SK-N-MC (cell line): ENCODE measurements around a stretch of chr2.

GRCh38 chr2:20141040-20142009 is 83.6 kb downstream of the SDC1 start:
- RRBS, result no CpG with 5 or more reads among the region's 16 CpGs

DNA sequence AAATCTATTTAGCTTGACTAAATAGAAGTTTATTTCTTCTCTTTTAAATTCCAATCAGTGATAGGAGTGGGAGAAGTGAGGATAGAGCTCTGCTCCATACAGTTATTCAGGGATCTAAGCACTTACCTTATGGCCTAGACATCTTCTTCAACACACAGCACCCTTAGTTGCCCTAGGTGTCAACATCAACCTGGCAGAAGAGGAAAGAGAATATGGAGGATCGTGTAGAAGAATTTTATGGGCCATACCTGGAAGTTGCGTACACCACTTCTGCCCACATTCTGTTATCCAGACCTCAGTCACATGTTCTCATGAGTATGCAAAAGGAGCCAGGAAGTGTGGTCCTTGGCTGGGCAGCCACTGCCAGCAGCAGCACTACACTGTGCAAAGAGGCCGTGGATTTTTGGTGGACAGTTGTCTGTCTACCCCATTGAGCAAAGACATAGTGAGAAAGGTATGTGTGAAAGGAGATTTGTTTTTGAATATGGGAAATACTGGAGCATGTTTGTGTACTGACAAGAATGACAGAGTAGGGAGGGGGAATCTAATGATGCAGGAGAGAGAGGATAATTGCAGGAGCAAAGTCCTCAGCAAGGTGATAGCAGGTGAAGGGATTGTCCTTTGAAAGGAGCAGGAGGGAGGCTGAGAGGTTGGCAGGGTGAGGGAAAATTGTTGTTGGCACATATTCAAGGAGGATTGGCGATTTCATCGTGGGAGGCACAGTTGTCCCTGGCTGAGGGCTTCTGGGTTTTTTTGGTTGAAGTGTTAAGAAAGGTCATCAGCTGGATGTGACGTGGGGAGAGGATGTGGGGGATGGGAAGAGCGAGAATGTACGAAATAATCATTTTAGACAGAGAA is 68.0 kb downstream of the SDC1 start:
- RRBS, result no CpG with 5 or more reads among the region's 8 CpGs

DNA sequence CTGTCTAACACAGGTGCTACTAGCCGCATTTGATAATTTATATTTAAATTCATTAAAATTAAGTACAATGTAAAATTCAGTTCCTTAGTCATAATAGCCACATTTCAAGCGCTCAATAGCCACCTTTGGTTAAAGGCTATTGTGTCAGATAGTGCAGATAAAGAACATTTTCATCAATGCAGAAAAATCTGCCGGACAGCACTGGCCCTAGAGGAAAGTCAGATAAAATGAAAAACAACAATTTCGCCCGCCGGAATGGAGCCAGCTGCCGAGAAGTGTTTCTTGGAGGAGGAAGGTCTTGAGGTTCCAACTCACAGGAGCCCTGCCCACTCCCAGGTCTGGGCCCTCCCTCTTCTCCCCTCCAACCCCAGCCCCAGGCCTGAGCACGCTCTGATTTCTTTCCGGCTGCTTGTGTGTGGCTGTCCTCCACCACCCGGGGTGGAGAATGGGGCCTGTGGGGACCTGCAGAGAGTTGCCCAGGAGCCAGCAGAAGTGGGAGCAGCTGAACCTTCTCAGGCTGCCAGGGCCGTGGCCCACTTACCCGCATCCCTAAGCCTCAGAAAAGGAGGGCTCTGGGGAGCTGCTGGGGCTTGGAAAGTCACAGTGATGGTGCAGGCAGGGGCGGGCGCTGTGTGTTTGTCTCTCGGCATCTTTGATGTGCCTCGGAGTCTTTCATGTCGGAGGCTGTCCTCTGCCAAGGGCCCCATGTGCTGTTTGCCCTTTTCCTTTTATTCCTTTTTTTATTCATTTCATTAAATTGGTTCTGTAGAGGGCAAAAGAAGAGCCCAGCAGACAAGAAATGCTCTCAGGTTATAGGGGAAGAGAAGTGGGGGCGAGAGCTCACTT is 52.7 kb downstream of the SDC1 start:
- RRBS, result no CpG with 5 or more reads among the region's 18 CpGs

DNA sequence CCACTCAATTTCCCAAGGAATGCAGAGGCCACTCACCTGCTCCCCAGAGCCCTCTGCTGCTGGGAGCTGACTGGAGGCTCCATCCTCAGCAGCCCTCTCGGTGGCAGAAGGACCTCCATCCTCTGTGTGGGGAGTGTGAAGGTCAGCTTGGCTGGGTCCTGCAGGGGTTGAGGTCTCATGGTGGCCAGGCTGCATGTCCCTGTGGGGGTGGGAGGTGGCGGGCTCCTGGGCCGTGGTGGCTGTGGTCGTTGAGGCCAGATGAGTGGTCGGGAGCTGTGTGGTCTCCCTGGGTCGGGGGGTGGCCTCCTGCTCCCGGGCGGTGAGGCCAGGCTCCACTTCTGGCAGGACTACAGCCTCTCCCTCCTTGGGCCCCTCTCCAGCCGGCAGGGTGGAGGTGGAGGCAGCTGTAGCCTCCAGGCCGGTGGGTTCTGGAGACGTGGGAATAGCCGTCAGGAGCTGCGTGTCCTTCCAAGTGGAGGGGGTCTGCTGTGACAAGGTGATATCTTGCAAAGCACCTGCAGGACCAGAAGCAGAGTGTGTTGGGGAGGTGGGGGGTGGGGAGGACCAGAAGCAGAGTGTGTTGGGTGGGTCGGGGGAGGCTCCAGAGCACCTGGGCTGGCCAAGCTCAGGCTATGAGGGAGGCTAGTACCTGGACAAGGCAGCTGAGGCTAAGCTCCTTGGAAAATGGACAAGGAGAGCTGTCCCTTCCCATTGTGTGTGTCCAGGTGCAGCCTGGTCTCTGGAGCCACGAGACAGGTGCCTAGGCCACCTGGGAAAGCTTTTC is 21.0 kb downstream of the SDC1 start:
- RRBS, result 69% methylated on average over 3 of the region's 15 CpGs

DNA sequence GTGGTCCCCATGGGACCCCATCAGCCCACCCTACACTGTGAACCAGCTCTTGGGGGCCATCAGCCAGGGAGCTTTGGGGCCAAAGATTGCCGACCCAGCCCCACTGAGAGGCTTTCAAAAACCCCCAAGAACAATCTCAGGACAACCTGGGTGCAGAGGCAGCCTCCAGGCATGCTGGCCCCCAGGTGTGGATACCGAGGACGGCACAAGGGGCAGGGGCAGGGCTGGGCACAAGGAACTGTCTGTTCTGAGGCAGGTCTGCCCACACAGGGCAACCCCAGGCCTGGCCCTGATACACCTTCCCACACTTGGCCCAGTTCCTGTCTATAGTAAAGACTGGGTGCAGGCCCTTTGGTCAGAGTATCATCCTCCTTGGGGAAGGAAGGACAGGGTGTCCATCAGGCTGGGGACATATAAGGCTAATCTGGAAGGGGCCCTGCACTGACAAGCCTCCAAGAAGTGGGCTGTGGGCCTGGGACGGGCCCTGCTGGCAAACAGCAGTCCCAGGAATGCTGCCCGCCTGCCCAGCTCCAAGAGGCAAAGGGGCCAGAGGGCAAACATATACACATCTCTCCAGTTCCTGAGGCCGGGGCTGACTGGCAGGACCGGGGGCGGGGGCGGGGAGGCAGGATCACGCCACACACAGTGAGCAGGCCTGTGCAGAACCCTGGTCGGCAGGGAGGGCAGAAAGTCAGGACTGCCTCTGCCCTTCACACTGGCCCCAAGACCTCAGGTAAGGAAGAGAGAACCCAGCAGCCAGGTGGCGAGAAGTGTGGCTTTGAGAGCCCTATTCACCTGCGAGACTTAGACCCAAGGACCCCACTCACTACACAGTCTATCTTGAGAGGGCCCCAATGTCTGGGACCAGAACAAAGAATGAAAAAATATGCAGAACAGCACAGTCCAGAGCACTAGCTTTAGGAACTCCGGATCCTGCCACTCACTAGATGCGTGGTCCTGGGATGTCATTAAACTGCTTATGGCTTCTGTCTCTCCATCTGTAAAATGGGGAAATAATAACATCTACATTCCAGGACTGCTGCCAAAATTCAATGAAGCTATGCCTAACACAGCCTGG is 18.8 kb downstream of the SDC1 start:
- RRBS, result no CpG with 5 or more reads among the region's 15 CpGs

DNA sequence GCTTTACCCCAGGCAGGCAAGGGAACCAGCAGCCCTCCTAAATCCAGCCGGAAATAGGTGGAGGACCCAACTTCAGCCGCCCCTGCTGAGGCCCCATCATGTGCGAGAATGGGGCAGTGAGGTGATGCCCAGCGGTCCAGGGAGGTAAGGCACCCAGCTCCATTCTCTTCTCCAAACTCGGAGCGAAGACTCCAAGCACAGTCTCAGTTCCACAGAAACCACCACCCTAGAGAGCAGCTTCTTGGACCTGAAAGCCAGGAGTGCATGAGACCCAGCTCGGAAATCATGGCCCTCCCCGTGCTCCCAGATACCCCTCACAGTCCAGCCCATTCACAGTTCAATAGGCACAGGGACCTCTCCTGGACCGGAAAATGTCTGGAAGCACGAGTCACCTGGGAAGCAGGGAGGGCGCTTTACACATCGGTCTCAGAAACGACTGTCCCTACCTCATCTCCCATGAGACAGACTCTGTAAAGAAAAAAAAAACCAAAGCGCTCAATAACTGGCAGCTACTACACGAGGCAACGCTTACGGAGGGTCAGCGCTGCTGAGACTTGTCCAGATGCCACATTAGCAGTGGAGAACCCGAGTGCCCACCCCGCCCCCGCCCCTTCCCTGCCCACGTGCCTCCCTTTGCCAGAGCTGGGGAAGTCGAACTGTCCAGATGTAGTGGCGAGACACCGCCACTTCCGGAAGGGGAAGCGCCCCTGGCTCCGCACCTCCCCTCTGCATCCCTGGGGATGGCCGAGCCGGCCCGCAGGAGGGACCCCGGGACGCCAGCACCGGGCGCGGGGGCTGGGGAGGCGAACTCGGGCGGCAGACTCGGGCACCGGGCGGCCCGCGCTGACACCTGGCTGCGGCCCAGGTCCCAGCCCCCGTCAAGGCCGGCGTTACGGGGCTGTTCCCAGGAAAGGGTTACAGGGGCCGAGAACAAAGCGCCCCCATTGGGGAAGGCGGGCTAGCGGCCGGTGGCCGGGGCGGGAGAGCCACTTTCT is 1.8 kb downstream of the SDC1 start:
- RRBS, result 27% methylated on average over 25 of the region's 56 CpGs

DNA sequence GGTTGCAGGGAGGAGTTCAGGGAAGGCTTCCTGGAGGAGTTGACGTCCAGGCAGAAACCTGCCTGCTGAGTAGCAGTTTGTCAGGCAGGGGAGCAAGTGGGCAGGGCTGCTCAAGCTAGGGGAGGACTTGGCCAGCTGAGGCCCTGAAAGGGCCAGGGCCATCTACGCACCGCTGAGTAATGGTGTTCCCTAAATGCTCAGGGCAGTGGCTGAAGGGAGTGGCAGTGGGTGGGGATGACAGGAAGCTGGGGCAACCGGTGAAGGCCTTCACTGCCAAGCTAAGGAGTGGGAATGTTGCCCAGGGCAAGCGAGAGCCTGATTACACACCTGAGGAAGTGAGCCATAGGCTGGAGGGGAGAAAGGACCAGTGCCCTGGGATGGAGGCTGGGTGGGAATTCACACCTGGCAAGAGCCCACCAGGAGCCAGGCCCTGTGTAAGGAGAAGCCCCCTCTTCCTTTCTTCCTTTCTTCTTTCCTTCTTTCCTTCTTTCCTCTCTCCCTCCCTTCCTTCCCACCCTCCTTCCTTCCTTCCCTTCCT is 11.1 kb upstream of the SDC1 start:
- RRBS, result no CpG with 5 or more reads among the region's 5 CpGs

DNA sequence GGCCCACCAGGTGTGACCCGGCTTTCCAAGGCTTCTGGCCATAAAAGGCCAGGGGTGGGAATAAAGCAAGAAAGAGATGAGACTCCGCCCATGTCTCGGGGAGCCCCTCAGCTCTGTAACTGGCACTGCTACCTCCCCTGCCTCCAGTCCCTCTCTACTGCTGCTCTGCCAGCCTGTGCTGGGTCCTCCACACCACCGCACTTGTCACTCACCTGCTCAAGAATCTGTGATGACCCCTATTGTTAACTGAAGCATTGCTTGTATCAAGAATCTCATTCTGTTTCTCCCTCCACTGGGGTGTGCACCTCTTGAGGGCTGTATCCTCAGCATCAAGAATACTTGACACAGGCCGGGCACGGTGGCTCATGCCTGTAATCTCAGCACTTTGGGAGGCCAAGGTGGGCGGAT is 18.2 kb upstream of the SDC1 start:
- RRBS, result no CpG with 5 or more reads among the region's 7 CpGs

- RRBS, result no CpG with 5 or more reads among the region's 5 CpGs
Observed at GRCh38 chr2:20370209-20370708, 19.6 kb upstream of the PUM2 start.

DNA sequence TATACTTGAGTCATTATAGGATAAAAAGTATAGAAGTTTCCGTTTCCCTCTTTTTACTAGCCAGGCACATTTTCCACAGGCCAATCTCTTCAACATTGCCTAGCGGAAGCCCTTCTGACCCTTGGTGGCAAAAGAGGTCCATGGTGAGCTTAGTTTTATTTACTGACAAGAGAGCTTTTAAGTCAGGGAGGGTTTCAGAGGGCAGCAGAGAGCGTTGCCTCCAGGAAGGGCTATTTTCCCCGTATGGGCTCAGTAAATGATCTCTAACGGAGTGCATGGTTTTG is 15.1 kb upstream of the RHOB start:
- RRBS, result no CpG with 5 or more reads among the region's 5 CpGs

DNA sequence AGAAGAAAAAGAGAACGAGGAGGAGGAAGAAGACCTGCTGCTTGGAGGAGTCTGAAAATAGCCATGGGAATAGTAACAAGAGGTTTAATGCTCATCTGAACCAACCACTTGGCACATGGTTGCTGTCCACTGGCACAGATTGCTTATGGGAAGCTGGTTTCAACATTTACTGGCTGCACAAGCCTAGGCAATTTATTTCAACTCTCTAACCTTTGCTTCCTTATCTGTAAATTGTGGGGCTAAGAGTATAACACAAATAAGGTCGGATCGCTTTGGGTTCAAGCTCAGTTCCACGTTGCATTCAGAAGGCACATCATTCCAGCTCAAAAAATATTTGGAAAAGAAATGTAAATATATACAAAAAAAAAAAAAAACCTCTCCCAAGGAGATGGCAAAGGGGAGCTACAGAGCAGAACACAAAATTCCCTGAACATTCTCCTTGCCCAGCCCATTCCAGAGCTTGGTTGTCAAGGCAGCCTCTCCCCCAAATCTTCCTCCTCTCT is 14.1 kb upstream of the RHOB start:
- RRBS, result no CpG with 5 or more reads among the region's 4 CpGs

DNA sequence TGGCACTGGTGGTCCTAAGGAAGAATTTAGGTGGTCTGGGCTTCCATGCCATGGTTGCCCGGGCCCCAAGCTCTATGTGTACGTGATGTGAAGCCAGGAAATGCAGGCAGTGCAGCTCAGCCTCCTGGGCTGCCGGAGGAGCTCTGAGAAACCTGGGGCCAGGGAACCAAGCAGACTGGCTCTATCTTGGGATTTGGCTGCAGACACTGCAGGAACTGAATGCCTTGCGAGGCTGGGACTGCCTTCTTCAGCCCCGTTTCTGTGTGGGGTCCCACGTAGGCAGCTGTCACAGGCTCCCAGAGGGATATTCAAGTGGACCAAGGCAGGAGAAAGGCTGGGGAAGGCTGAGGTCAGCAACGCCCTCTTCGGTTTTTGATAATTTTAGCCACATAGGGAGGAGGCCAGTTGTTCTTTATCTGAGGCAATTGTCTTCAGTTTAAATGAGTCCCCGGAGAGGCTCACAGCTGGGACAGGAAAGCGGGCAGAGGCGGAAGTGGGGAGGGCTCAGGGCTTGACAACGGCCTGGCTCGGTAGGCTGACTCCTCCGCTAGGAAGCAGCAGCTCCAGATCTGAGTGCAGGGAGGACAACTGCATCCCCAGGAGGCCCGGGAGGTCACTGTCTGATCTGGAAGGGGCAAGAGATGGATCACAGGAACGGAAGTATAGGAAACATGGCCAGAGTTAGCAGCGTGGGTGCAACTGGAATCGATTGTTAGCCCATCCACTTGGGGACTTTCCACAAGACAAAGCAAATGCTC is 77.8 kb downstream of the RHOB start:
- RRBS, result 63% methylated on average over 3 of the region's 18 CpGs

DNA sequence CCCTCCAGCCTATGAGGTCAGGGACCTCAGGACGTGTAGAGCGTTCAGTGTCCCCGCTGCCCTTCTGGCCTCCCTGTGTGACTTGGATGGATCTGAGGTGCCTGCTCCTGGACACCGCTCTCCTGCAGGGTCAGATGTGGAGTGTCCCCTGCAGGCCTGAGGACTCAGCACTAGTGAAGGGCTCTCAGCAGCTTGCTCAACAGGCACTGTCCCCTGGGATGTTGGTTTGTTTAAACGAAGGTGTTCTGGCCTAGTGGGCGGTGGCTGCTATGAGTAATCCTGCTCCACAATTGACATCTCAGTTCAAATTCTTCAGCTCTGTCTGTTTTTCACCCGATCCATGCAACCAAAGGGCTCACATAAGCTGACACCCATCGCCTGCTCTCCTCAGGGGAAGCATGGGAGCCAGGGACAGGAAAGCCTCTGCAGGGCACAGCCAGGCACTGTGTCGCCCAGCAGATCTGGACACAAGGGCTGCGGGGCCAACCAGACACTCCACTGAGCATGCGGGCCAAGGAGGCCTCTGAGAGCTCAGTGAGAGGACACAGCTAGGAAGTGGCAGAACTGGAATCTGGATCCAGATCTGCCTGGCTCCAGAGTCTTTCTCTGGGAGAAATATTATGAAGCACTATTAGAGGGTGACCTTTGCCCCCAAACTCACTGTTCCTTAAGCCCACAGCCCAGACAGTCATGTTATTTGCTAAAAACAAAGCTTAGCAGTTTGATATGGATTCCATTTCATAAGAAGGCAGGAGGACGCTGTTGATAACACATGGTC is 78.5 kb downstream of the RHOB start:
- RRBS, result no CpG with 5 or more reads among the region's 12 CpGs

GRCh38 chr2:20578822-20579958 is 71.7 kb downstream of the HS1BP3 start:
- RRBS, result 80% methylated on average over 7 of the region's 16 CpGs

GRCh38 chr2:20611018-20612135 is 39.5 kb downstream of the HS1BP3 start:
- RRBS, result no CpG with 5 or more reads among the region's 17 CpGs

- RRBS, result no CpG with 5 or more reads among the region's 13 CpGs
Observed at GRCh38 chr2:20617899-20618427, 32.9 kb downstream of the HS1BP3 start.

- RRBS, result no CpG with 5 or more reads among the region's 9 CpGs
Observed at GRCh38 chr2:20638909-20639427, 11.9 kb downstream of the HS1BP3 start.

DNA sequence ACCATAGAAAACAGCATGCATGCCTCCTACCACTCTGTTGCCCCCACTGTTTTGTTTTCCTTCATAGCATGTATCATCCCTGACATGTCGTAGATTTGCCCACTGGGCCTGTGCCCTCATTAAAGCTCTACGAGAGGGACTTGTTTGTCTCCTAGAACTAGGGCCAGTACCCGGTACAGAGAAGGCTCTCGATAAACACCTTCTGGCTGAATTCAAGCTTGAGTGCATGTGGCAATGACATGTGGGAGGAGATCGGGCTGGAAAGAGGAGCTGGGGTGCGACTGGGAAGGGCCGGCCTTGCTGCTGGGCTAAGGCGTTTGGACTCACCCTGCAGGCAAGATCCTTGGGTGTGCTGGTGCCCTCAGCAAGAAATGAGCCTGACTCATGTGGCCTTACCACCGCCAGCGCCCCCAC is 1.5 kb downstream of the HS1BP3 start:
- RRBS, result no CpG with 5 or more reads among the region's 10 CpGs

GRCh38 chr2:20666589-20667084 is 307 bp upstream of the GDF7 start:
- RRBS, result 7% methylated on average over 19 of the region's 54 CpGs

DNA sequence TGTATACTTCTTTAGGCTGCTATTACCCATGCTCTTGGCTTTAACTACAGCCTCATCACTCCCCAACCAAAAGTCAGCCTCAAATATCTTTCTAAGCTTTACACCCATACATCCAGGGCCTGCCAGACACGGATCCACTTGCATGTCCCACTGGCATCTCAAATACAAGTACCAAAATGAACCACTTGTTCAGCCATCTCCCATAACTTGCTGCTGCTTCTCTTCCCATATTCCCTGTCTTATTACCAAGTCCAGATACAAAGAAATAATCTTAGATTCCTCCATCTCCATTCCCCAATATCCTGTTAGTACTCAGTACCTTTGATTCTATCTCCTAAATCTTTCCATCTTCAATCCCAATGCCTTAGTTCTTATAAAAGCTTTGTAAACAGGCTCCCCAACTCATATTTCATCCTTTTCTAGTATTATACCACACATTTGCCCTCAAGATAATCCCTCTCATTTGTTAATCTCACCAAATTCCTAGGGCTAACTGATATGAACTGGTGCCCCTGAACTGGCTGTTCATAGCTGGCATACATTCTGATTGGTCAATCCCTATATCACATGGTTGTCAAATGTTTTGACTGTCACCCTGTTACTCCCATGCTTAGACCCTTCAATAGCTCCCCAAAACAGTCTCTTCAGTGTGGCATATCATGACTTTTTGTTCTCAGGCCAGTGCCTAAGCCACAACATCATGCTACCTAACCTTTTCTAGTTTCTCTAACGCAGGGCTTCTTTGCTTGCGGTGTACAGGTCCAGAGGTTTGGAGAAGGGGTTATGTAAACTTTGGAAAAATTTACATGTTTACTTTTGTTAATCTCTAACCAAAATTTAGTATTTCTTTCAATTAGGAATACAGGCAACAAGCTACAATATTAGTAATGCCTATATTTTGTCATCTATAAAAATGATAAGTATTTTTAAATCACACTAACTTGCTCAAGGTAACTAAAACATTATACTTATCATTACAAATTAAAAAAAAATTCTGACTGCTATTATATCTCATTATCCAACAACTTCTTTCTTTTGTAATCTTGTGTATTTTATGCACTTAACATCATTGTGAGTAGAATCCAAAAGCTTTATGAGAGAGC is 30.4 kb downstream of the GDF7 start:
- RRBS, result no CpG with 5 or more reads among the region's 3 CpGs